Metastatic Liver Carcinoma in the Adrenal Gland (tissue), 2 donors: ENCODE measurements around a stretch of chr9.

DNA sequence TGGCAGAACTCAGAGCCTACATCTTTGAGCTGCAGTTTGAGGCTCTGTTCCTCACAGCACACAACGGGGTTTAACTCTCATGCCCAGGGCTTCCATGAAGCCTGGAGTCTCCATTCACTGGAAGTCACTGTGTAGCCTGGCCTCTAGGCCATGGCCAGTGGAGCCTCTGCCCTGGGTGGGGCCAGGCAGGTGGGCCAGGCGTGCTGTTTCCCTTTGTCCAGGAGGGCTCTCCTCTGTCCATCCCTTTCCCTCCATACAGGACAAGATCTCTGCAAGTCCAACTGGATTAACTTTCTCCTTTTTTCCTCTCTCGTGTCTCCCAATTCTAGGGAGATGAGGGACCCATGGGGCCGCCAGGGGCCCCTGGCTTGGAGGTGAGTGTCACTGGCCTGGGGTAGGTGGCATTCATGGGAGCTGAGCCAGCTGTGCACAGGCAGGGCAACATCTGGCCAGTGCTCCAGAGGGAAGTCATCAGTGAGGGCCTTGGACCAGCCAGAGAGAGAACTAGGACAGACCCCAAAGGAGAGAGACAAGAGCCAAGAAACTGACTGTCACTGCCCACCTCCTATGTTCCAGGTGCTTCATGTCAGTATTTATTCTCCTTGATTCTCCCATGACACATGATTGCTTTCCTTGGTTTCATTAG is 80.9 kb upstream of the ORM1 start:
- PRO-cap, 2 experiments = no peak in any of the 2 experiments

DNA sequence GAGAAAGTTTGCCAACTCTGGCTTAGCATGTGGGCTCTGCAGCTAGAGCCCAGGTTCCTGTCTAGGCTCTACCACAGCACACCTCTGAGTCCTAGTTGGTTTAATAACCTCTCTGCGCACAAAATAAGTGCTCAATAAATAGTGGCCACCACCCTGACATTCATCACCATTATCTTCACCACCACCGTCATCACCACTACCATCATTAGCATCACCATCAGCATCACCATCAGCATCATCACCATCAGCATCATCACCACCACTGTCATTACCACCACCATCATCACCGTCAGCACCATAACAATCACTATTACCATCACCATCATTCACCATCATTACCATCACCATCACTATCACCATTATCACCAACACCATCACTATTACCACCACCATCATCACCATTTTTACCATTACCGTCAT is 18.3 kb downstream of the AKNA start:
- PRO-cap, 2 experiments = no peak in any of the 2 experiments

DNA sequence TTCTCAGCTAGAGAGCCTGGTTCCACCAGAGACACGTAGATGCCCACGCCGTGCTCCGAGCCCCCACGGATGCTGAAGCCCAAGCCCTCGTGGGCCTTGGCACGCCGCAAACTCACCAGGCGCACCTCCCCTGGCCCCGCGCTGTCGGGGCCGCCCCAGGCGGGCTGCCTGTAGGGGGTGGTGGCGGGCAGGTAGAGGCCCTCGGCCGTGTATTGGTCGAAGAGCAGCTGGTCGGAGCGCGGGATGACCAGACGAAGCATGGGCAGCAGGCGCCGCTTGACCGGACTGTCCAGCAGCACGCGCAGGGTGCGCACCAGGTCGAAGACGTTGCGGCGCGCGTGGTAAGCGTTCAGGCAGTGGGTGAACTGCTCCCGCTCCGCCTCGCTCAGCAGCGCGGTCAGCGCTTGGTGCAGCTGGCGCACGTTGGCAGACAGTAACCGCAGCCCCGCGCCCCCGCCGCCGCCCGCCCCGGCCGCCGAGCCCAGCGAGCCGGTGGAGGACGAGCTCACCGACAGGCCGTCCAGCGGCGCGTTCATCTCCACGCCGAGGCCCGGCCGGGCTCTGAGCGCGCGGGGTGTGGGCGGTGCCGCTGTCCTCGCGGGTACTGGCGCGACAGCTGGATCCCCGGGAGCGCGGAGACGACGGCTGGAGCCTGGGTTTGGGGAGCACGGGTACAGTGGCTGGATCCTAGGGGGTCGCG is 857 bp downstream of the WHRN start:
- PRO-cap, 2 experiments = no peak in any of the 2 experiments

DNA sequence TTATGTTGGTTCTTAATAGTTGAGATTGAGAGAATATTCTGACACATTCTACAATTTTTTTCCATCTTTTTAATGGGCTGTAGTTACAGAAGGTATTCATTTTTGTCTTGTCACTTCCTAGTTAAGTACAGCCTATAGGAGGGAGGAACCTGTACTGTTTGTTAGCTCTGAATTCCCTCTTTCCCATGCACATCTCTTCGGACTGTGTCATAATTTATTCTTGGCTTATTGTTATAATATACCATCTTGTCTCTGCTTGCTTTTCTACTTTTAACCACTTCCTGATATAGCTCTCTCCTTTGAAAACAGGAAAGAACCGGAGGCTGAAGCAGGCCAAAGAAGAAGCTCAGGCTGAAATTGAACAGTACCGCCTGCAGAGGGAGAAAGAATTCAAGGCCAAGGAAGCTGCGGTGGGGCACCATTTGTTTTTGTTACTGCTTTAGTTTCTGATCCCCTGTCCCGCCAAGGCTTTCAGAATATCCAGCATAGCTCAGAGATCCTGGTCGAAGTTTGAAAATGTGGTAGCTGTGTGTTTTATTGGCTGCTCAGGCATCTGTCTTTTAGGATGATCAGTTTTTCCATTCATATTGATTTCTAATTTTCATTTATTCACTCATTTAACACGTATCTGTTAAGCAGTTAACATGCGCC is 4.8 kb downstream of the ATP6V1G1 start:
- PRO-cap, 2 experiments = no peak in any of the 2 experiments

- PRO-cap, 2 experiments = no peak in any of the 2 experiments
Measured at GRCh38 chr9:114799348-114799988, 6.4 kb downstream of the TNFSF15 start.

DNA sequence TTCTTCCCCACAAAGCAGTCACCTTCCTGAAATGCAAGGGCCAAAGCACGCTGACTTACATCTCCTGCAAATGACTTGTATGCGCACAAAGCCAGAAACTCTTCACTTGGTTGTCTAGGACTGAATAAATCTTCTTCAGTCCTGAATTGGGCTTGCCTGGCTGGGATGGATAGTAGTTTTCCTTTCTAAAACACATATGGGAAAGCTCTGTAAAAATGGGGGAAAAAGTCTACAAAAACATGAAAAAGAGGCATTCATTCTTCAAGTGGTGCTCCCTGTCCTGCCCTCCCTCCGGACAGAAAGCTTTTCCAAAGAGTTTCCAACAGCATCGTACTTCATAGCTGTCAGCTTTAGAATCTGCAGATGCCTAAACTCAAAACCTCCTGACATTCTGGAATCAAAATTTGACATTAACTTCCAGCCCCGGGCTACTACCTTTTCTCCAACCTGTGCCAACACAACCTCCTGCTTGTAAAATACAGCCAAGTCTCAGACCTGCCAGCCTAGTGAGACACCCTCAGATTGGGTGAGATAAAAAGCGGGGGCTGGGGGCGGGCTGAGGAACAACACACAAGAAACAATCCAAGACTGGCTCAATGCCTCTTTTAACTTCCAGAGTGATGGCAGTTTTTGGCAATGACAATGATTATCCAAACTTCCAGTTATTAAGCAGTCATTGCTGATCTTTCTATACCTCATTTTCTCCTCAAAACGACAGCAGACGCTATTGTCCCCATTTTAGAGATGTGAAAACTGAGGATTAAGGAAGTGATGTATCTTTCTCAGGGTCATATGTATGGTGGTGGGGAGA is 1.4 kb downstream of the TNC start:
- PRO-cap, 2 experiments = no peak in any of the 2 experiments

GRCh38 chr9:115117150-115117656 is 754 bp downstream of the TNC start:
- PRO-cap, 2 experiments = no peak in any of the 2 experiments

GRCh38 chr9:115281861-115282346 is 163.9 kb upstream of the TNC start:
- PRO-cap, 2 experiments = no peak in any of the 2 experiments

DNA sequence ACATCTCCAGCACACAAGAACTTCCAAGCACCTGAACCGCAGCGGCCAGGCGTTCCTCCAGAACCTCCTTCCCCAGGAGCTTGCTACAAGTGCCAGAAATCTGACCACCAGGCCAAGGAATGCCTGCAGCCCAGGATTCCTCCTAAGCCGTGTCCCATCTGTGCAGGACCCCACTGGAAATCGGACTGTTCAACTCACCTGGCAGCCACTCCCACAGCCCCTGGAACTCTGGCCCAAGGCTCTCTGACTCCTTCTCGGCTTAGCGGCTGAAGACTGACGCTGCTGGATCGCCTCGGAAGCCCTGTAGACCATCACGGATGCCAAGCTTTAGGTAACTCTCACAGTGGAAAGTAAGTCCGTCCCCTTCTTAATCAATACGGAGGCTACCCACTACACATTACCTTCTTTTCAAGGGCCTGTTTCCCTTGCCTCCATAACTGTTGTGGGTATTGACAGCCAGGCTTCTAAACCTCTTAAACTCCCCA is 357.6 kb upstream of the TNC start:
- PRO-cap, 2 experiments = no peak in any of the 2 experiments

- PRO-cap, 2 experiments = peak in 1 of 2 experiments; most common plus-strand start chr9:115591795 (in 1)
Measured at GRCh38 chr9:115591543-115592081, 473.7 kb upstream of the TNC start.

GRCh38 chr9:116234003-116234776 is 80.6 kb downstream of the PAPPA start:
- PRO-cap, 2 experiments = no peak in any of the 2 experiments

GRCh38 chr9:116312336-116312691 is 158.7 kb downstream of the PAPPA start:
- PRO-cap, 2 experiments = no peak in any of the 2 experiments

GRCh38 chr9:118331424-118332242 is 627.4 kb downstream of the TLR4 start:
- PRO-cap, 2 experiments = peak in 2 of 2 experiments; most common minus-strand start chr9:118331707 (in 2)

- PRO-cap, 2 experiments = no peak in any of the 2 experiments
Measured at GRCh38 chr9:118979067-118979536, 390.1 kb downstream of the BRINP1 start.

DNA sequence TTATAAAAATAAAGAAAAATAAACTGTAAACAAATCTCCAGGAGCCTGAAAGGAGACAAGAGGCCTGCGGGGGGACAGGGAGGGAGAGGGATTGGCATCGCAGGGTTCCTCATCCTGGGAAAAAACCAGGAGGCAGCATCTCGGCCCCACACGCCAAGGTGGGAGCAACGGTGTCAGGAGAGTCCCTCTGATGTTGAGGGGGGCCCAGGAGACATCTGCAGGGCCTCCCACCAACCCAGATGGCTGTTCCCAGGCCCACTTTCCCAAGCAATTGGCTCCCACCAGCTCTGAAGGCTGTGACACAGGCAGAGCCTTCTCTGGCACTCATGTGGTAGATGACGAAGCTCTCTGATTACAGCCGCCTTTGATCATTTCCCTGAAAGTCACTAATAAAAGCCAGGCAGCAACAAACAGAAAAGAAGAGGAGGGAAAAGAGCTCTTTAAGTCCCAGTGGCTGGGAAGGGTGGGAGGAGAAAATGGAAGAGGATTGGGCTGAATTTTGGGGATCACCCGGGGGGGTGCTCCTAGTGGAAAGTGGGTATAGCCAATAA is 226.5 kb downstream of the CDK5RAP2 start:
- PRO-cap, 2 experiments = peak in 1 of 2 experiments; most common plus-strand start position 409 of the sequence (in 1); most common minus-strand start position 269 of the sequence (in 1)

- PRO-cap, 2 experiments = no peak in any of the 2 experiments
Measured at GRCh38 chr9:120387633-120388422, 192.1 kb downstream of the CDK5RAP2 start.

DNA sequence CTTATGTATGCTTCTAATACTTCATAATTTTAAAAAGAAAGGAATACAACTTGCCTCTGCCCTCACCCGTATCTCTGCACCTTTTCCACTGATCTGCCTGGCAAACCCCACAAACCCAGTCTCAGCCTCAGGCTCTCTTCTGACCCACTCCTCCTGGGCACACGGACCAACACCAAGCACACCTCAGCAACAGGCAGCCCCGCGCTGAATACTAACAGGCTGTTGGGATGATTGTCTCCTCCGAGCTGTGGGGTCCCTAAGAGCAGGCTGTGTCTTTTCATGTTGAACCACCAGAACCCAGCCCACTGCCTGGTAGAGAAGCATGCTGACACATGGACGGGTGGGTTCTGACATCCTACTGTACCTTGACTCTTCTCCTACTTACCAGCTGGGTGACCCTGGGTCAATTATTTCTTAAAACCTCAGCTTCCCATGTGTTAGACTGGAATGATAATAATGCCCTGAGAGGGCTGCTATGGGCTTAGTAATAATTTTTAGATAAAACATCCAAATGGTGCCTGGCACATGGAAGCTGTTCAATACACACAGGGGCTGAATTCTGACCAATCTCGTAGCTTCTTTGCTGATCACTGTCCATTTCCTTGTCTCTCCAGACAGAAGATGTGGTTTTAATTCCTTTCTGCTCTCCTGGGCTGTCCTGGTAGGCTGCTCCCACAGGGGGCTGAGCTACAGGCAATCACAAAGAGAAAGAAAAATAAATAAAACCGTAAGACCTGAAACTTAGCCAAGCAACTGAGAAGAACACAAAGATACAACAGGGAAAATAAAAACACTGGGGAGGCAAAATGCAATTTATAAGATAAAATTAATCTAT is 136.7 kb downstream of the CDK5RAP2 start:
- PRO-cap, 2 experiments = no peak in any of the 2 experiments

- PRO-cap, 2 experiments = no peak in any of the 2 experiments
Measured at GRCh38 chr9:120567996-120568857, 11.7 kb downstream of the CDK5RAP2 start.

- PRO-cap, 2 experiments = no peak in any of the 2 experiments
Measured at GRCh38 chr9:120646238-120647551, 66.7 kb upstream of the CDK5RAP2 start.

GRCh38 chr9:120715306-120715947 is 1.2 kb upstream of the MEGF9 start:
- PRO-cap, 2 experiments = no peak in any of the 2 experiments